ENCODE measurements around the genes SMIM41, KRT80, KRT83 and KRT82.

GRCh38 chr12:52022706-52022997, 15.9 kb downstream of the TAMALIN start:
- PRO-cap = bidirectional peak, plus-strand start at chr12:52023030, minus-strand start at chr12:52022918

DNA sequence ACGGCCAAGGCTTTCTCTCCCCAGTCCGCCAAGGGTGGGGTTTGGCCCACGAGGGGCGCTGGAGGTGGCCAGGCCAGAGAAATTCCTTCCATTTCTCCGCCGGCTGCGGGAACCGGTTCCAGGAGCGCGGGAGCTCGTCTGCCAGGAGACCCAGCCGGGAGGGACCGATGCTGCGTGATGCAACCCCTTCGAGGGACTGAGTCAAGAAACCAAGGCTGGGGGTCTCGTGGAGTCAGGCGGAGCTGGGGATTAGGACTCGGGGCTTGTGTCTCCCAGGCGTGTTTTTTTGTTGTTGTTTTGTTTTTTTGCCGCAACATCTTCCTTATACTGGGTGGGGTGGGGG, 13.6 kb upstream of the NR4A1 start:
- PRO-cap = no peak

DNA sequence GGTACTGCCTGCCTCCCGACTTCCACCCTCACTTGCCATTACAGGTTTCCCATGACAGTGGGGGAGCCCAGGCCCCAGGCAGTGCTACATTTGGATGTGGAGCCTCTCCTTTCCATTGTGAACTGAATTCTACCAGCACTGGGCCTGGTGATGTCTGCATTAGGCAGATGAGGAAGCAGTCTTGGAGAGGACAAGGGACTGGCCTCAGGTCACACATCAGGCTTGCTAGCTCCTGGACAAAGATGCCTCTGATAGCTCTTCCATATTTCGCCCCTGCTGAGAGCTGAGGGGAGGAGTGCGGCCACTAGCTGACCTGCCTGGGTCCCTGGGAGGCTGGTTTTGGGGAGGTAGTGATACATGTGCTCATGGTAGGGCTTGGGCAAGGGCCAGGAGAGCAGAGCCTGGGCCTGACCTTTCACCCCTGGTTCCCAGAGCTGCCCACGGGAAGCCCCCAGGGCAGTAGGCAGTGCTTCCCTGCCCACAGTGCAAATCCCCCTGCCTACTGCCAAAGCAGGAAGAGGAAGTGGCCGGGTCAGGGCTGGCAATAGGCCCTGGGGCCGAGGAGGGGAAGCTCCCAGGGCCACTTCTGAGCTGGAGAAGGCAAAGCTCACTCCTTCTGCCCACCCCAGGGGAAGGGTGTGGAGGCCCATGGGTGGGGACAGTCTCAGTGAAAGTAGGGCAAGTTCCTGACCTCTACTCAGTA, 5.7 kb upstream of the NR4A1 start:
- PRO-cap = unidirectional peak, minus-strand start at position 124 of the sequence; bidirectional peak, plus-strand start at position 544 of the sequence, minus-strand start at position 504 of the sequence

DNA sequence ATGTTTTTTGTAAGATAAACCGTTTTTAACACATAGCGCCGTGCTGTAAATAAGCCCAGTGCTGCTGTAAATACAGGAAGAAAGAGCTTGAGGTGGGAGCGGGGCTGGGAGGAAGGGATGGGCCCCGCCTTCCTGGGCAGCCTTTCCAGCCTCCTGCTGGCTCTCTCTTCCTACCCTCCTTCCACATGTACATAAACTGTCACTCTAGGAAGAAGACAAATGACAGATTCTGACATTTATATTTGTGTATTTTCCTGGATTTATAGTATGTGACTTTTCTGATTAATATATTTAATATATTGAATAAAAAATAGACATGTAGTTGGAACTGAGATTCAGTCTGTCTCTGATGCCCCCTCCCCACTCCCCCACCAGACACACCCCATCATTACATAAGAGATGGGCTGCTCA, 7.9 kb downstream of the NR4A1 start:
- PRO-cap = no peak

GRCh38 chr12:52059587-52060536, 8.6 kb downstream of the NR4A1 start:
- PRO-cap = no peak

DNA sequence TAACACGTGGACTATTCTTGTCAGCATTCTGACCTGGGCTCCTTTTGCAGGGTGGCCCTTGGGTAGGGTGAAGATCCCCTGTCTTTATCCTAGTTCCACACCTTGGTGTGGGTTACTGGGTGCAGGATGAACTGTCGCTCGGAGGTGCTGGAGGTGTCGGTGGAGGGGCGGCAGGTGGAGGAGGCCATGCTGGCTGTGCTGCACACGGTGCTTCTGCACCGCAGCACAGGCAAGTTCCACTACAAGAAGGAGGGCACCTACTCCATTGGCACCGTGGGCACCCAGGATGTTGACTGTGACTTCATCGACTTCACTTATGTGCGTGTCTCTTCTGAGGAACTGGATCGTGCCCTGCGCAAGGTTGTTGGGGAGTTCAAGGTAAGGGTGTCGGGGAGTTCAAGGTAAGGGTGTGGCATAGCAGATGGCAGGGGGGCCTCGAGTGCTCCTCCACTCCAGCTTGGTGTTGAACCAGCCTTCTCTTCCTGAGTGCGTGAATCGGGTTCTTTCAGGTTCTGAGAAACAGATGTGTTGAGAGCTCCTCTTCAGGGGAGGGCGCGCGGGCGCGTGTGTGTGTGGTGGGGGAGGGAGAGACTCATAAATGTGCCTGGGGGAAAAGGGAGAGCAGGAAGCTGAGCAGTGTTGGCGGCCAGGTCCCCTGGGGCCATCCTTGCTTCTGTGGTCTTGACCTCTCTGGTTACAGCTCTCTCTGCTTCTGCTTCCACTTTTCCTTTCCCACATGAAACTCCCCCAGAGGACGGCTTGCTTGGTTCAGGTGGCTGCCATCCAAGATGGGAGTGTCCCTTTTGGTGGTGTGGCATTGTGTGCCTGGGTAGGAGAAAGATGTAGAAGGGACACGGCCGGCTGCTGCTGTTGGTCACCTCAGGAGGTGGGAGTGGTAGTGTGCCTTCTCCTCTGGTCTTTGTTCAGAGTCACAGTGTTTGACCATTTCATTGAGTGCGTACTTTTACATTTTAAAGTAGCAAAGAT, 4.0 kb downstream of the ATG101 start:
- PRO-cap = no peak

DNA sequence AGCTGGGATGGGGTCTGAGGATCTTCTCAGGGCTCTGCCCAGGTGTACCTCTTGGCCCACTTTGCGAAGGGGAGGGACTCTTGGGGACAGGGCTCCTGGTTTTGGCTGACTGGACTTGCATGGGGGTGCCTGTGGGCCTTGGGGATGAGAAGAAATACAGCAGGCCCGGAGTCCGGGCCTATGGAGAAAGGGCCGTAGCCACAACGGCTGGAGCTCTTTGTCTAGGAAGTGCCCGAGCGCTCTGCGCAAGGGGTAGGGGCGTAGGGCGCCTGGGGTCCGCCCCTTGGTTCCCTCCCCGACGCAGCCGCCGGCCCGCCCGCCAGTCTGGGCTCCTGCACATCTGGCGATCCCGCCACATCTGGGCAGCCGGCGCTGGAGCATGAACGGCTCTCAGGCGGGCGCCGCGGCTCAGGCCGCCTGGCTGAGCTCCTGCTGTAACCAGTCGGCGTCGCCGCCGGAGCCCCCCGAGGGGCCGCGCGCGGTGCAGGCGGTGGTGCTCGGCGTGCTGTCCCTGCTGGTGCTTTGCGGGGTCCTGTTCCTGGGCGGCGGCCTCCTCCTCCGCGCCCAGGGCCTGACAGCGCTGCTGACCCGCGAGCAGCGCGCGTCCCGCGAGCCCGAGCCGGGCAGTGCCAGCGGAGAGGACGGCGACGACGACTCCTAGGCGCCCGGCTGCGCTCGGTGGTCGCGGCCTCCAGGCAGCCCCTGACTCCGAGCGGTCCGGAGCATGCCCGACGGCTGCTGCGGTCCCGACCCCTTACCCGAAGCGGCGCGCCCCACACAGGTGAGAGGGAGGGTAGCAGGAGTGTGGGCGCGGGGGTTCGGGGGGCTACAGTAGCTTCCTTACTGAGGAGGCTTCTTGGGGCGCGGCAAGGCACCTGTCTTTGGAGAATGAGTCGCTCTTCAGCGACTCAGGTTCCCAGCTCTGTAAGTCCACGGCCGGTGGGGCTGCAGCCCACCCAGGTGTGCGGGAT, at the start of gene SMIM41:
TSS of gene SMIM41 (plus strand) at position 304 of the 971 bp plus-strand sequence.
- PRO-cap = unidirectional peak, plus-strand start at position 357 of the sequence

GRCh38 chr12:52093318-52093793, 13.9 kb downstream of the SMIM41 start:
- PRO-cap = no peak

- PRO-cap = no peak
Measured at GRCh38 chr12:52191854-52192965, at the start of gene KRT80. TSS of gene KRT80 (minus strand) at chr12:52192014.

DNA sequence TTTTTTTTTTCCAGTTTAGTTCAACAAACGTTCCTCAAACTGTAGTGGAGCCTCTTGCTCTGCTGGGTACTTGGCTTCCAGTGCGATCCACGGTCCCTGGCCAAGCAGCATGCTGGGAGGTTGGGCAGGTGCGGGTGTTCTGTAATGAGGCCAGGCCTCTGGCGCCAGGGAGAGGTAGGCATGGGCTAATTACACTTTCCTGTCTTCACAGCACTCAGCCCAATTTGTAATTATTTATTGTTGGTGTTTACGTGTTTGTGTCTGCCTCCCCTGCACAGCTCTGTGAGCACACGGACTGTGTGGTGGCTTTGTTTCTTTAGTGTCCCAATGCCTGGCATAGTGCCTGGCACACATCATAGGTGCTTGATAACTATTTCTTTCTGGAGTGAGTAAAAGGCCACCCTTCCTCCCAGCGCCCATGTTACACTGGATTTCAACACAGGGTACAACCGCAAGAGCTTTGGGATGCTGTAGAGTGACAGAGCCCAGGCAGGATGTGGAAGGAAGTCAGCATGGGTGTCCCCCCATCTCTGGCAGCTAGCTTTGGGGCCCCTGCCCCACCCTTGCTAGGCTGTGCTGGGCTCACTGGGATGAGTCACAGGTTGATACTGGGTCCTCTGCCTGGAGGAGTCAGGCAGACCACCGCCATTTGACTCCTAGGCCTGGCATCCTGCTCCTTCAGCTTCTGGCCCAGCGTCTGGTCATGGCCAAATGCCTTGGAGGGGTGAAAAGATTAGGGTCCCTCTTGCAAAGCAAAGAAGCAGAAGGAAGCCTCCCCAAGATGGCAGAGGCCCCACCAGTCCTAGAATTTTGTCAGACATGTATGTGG, 6.0 kb upstream of the KRT80 start:
- PRO-cap = no peak

GRCh38 chr12:52221837-52222595, 11.0 kb upstream of the KRT7 start:
- PRO-cap = no peak

DNA sequence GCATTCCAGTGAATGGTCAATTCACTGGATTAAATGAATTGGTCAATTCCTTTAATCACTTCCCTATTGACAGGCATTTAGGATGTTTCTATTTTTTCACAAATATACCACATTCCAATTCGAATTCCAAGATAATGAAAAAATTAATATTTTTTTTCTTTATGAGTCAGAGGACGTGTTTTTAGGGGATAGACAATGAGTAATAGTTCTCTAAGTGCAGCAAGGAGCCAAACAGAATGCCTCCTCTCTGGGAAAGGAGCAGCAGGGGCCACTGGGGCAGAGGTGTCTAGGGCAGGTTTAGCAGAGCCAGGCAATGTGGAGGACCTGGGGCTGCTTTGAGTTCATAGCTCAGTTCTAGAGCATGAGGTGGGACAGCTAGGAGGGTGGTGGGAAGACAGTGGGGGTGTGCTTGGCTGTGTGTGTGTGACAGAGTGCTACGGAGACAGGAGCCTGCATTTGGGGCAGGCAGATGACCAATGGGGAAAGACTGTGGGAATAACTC, 2.7 kb upstream of the KRT7 start:
- PRO-cap = no peak

- PRO-cap = no peak
Measured at GRCh38 chr12:52231388-52232494, 1.3 kb upstream of the KRT7 start.

GRCh38 chr12:52242900-52243797, 10.1 kb downstream of the KRT7 start:
- PRO-cap = no peak

DNA sequence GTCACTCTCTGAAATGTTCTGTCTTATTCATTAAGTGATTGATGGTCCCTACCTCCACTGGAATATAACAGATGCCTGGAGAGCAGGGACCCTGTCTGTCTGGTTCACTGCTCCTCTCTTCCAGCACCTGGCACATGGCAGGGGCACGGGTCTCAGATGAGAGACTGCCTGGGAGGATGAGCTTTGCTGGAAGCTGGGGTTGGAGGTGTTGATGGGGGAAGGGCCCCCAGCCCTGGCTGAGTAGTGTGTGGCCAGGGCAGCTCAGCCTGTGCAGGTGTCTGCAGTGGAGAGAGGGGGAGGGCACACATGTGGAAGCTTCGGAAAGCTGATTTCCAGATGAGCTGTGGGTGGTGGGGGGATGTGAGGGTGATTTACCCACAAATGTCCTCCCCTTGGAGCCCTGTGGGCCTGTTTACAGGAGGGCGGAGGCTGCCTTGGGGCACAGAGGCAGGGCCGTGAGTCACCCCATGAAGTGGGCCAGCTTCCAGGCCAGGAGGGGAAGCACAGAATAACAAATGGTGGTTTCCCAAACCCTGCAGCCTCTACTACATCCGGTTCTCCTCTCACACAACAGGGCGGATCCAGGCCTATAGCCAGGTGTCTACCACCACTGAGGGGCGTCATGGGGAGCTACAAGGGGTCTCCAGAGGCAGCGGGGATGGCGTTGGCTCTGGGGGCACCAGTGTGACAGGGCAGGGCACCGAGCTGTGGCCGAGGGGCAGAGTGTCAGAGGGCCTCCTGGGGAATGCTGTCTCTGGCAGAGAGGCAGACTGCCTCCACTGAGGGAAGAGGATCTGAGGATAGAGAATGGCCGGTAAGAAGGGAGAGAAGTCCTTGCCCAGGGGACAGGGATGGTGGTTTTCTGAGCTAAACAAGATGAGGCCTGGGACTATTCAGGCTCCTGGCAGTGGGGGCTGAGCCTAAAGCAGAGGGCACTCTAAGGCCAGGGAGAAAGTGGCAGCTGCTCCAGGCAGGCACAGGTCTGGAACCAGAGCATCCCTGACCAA, 11.1 kb downstream of the KRT7 start:
- PRO-cap = no peak

DNA sequence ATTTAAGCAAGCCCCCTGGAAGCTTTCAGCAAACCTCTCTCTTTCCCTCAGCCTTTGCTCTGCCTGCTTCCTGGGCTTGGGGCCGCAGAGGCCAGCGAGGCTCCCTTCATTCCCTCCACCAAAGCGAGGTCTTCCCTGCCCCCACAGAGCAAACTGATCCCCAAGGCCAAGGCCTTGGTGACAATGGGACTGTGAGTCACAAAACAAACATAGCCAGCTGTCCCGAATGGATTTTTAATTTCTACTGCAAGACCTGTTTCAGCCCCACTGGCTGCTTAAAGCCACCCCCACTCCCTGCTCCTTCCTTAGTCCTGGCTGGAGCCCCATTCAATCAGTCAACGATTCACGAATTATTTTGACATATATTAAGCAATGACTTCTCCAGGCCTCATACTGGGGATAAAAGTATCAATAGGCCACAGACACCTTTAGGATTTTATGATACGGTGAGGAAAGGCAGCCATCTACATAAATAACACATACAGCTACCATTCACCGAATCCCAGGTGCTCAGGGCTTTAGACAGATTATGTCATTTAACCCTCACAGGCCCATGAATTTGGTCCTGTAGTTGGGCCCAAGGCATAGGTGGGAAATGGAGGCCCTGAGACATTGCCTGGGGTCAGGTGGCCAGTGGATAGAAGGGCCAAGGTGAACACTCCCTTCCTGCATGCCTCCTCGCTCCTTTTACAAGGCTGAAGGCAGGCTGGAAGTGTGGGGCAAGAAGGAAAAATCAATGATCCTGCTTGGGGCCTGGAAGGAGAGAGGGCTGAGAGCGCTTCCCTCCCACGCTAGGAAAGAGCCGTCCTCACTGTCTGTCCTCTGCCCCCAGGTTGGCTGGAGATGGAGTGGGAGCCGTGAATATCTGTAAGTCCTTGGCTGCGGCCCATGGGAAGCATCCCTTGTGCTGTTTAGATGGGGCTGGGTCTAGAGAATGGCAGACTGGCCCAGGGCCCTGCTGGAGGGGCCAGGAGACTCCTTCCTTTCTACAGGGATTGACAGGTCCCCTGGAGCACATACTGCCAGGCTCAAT, 14.6 kb downstream of the KRT7 start:
- PRO-cap = no peak

DNA sequence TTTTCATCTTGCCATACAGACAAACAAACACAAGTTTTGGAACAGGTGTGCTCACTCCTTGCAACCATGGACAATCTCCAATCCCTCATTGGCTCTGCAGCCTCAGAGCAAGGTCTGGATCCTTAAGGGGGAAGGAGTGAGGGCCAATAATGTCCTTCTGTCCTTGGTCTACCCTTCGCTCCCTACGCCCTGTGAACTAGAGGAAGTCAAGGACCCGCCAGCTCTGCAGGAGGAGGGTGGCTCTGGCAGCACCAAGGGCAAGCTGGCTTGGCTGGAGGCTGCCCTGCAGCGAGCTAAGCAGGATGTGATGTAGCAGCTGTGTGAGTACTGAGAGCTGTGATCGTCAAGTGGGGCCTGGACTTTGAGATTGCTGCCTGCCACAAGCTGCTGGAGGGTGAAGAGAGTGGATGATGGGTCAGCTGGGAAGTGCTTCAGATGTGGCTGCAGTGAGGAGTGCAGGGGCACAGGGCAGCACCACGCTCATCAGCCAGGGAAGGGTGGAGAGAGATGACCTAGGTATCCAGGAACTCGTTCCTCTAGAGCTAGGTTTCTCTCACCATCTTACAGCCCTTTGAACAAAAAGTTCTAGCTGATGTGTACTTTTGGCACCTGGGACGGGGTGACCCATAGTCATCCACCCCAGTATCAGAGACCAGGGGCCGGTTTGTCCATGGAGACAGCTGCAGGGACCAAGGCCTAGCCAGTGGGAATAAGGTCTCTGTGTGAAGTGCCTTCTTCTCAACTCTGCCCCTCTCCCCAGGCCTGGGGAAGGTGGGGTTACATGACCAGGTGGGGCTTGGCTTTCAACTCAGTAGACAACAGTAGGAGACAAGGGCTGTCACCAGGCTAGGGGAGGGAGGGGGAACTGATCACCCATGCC, 3.1 kb downstream of the KRT86 start:
- PRO-cap = no peak

GRCh38 chr12:52287700-52288571, 3.4 kb downstream of the KRT81 start:
- PRO-cap = no peak

DNA sequence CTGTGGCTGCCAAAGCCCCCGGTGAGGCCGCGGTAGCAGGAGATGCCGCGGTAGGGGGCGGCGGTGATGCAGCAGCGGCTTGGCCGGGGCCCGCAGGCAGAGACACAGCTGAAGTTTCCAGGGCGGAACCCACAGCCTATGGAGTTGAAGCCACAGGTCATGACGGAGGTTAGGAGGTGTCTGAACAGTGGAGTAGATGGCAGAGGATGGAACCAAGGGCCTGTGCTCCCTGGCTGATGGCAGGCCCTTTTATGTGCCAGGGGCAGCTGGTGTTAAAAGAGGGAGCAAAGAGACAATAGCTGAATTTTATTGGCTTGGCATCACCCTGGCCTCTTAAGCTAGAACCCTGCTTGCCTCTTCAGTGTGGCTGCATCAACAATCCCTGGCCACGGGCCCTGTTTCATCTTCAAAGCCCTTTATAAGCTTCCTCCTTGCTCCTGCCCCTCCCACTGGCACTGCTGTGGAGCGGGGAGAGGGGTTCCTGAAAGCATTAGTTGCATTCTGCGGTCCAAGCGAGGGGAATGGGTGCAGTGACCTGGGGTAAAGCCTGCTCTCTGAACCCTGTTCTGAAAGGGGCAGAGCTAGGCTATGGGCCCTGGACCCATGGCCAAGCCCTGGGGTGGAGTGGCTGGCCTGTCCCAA, at the start of gene KRT83:
TSS of gene KRT83 (minus strand) at position 224 of the 642 bp plus-strand sequence.
- PRO-cap = no peak

- PRO-cap = no peak
Measured at GRCh38 chr12:52406025-52406578, at the start of gene KRT82. TSS of gene KRT82 (minus strand) at chr12:52406335.

Data from bronchial lymph node (tissue), 1 donor.